Umbilical cord (tissue), 2 donors: ENCODE measurements around the genes ZNF548, ZNF552, ZNF587, C19orf18 and RNF225.

DNA sequence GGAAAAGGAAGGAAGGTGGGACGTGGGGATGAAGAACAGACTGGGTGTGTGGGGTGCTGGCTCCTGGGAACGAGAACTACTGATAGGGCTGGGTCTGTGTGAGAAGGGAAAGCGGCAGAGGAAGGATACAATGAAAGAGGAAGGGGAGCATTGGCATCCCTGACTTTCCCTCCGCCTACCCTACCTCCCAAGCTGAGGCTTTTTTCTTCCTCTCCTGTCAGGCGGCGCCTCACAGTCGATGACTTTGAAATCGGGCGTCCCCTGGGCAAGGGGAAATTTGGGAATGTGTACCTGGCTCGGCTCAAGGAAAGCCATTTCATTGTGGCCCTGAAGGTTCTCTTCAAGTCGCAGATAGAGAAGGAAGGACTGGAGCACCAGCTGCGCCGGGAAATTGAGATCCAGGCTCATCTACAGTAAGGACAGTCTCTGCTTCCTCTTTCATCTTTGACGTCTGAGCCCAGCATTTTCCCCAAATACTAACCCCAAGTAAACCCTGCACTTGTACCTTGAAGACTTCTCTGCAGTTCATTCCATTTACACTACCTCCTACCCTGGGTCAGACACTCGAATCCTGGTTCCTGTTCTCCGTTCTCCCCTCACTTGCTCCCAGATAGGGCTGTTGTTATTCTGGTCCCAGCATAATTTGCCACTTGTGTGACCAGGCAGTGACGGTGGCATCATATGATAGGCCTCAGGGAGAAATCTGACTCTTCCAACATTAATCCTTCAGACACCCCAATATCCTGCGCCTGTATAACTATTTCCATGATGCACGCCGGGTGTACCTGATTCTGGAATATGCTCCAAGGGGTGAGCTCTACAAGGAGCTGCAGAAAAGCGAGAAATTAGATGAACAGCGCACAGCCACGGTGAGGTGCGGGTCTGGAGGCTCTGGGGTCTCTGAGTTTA, 1.2 kb downstream of the AURKC start:
- RAMPAGE, long total RNA: no peak

- RAMPAGE, long total RNA: no peak
Measured at GRCh38 chr19:57269766-57270238, 10.5 kb upstream of the ZNF460 start.

DNA sequence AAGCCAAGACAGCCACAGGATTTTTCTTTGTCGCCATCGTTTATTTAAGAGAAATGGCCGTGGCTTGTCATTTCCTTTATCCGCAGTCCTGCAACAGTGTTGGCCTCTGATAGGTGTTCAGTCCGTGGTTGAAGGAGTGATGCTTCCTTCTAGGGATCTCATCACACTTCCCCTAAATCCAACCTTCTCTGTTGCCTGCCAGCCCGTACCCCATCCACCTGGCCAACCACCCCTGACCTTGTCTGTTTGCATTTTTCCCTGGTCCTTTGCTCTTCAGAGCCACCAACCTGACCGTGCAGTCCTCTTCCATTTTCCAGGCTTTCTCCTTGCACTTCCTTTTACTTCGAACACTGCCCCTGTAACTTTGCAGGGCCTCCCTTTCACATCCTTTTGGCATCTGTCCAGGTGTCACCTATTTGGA, 628 bp downstream of the ZNF460 start:
- RAMPAGE, long total RNA: no peak

DNA sequence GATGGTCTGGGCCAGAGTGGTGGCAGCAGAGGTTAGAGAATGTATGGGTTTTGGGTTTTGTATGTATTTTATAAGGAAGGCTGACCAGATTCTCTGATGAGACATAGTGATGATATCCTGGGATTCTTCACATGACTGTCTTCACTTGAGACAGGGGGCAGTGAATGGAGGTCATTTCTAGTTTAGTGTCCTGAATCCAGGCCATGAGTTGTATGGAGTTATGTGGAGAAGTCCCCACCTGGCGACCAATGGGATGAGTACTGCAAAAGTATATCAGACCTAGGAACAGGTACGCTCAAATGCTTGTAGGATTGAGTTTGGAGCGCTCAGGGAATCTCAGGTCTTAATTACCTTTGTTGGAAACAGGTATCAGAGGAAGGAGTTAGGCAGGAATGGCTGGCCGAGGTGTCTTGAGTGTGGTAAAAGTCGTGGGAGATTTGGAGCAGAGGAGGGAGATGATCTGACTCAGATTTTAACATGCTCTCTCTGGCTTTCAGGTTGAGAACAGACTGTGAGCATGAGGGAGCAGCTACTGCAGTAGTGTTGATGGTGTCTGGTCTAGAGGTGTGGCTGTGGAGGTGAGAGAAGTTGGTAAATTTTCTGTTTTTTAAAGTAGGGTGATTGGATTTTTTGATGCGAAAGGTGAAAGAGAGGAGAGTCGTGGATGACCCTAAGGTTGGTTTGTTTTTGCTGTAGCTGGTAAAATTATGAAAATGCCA, 1.2 kb downstream of the ZNF304 start:
- RAMPAGE, long total RNA: no peak

GRCh38 chr19:57389566-57390194, at the start of gene ZNF548:
ZNF548 (plus strand) TSS chr19:57389854.
- RAMPAGE, long total RNA: start-site peak on the plus strand at chr19:57389939-57390050, 24 and 24 reads in 2 replicates

DNA sequence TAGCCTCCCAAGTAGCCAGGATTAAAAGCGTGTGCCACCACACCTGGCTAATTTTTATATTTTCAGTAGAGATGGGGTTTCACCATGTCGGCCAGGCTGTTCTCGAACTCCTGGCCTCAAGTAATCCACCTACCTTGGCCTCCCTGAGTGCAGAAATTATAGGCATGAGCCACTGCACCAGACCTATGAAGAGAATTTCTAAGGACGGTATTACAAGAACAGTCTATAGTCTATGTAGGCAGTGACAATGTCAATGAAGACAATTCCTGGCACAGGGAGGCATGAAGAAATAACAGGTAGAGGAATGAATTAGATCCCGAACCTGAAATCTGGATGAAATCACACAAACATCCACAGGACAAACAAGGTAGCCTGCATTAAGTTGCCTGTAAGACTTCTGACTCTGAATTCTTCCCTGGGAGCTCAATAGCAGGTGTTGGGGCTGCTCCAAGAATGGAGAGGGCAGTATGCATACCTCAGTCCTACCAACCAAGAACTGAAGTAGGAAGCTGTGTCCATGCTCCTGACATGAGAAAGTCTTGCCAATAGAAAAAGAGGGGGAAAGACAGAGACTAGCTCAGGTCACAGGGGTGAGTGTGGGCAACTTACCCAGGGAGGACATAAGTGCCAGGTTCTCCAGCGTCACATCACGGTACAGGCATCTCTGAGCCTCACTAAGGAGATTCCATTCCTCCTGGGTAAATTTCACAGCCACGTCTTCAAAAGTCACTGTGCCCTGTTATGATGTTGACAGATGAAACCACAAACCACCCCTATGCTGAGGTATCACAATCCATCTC, 1.8 kb downstream of the ZNF552 start:
- RAMPAGE, long total RNA: no peak

GRCh38 chr19:57813864-57814356, 803 bp downstream of the ZNF552 start:
- RAMPAGE, long total RNA: no peak

DNA sequence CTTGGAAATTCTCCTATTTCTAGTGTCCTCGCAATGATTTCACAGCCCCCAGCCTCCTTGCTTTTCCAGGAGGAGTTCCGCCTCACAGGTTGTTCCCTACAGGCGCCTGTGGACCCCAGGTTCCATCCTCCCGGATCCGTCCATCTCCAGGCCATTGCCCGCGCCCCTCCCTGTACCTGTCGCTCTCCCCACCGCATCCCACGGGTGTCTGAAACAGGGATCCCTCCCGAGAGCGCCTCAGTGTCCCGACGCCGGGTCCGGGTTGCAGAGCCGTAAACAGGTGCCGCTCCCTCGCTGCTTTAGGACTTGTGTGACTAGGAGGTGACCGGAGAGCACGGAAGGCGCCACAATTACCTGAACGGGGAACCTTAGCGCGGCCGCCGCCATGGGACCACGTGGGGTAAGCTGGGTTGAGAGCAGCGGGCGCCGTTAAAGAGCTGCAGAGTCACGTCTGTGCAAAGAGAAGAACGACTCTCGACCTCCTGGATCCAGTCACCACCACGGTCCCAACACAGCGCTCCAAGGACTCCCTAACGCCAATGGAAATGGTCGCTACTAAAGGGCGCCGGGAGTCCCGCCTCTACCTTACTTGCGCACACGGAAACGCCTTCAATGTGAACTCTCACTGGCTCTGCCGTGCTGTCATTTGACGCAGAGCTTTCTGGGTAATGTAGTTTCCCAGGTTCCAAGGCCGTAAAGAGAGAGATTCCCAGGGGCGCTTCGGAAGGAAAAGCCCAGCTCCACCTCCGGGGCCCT, at the start of gene ZNF552:
TSS of gene ZNF552 (minus strand) at position 557 of the 756 bp plus-strand sequence.
- RAMPAGE, long total RNA: start-site peak on the minus strand centred at position 549 of the sequence, 37 bp wide, 20 and 10 reads in 2 replicates

DNA sequence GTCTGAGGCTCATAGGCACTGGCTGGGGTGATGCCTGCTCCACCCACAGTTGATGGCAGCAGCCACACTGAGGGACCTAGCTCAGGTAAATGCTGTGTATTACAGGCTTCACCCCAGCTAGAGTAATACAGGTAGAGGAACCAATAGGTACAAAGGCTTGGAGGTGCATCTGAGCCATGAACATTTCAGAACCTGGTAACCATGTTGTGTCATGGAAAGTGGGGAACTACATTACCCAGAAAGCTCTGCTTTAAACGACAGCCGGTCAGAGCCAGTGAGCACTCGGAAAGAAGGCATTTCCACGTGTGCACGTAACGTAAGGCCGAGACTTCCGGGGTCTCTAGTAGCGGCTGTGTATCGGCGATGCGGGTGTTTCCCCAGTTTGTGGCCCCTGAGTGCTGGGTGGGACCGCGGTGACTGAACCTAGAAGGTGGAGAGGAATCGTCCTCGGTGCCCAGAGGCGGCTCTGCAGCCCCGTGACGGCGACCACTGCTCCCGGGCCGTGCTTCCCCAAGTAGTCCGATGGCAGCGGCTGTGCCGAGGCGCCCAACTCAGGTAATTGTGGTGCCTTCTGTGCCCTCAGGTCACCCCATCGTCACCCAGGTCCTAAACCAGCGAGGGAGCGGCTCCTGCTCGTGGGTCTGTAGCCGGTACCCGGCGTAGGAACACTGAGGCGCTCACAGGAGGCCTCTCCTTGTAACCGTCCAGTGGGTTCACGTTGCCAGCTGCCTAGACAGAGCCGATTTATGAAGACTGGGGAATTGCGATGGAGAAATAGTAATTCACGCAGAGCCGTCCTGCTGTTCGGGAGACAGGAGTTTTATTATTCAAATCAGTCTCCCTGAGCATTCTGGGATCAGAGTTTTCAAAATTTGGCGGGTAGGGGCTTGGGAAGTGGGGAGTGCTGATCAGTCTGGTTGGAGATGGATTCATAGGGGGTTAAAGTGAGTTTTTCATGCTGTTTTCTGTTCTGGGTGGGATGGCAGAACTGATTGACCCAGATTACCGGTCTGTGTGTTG, at the start of gene ZNF587:
TSS of gene ZNF587 (plus strand) at position 343 of the 1,020 bp plus-strand sequence.
- RAMPAGE, long total RNA: no peak

- RAMPAGE, long total RNA: no peak
Measured at GRCh38 chr19:57870919-57871645, 17.8 kb downstream of the ZNF814 start.

DNA sequence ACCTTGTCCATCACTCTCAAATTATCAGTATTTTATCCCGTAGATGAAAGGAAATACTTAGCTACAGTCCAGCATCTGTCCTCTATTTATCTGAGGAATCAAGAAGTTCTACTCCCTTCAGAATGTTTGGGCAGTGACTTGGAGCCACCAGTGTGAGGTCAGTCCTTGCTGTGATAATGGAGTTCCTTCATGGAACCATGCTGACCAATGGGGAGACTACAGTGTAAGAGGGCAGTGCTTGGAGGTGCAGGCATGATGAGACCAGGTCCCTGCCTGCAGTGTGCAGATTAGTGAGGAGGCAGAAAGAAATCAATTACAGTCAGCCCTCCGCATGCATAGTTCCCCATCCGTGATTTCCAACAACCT, at the start of gene C19orf18:
TSS of gene C19orf18 (minus strand) at position 113 of the 366 bp plus-strand sequence.
- RAMPAGE, long total RNA: no peak

- RAMPAGE, long total RNA: no peak
Measured at GRCh38 chr19:58009261-58010493, 7.1 kb upstream of the ZNF606 start.

DNA sequence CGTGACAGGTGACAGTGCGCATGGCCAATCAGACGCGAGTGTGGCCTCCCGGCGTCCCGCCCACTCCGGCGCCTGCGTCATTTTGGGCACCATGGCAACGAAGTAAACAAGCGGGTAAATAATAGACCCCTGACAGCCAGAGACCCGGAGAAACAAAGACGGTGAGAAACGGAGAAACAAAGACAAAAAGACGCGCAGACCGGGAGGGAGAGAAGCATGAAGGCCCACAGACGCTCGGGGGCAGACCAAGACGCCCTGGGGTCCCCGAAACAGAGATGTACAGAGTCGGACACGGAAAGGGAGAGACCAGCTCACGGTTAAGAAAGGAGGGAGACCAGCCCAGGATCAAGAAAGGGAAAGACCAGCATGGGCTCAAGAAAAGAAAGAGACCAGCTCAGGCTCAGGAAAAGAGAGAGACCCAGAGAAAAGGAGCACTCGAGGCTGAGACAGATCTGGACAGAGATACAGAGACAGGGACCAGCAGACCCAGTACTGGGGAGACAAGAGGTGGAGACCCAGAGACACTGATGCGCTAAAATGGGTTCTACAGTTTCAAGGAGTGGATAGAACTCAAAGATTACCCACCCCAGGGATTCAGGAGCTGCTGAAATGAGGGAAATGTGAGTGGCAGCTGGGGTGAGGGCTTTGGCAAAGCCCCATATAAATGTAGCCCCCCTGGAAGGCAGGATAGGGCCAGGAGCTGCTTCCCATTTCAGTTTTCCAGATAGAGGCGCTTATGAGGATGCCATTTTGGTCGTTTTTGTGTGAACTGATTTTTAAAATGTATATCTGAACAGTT, 496 bp upstream of the ZSCAN18 start:
- RAMPAGE, long total RNA: no peak

DNA sequence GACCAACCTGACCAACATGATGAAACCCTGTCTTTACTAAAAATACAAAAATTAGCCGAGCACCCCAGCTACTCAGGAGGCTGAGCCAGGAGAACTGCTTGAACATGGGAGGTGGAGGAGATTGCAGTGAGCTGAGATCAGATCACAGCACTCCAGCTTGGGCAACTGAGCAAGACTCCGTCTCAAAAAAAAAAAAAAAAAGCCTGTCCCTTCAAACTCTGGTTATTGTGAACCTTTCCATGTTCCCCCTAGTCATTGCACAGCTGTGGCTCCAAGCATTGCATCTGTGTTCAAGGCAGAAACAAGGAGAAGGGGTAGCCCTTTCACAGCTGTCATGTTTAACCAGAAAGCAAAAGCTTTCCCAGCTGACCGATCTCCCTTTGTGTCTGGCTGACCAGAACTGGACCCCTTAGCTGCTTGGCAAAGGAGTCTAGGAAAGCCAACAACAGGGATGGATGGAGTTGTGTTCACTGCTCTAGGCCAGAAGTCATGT, 3.5 kb downstream of the ZNF274 start:
- RAMPAGE, long total RNA: no peak

DNA sequence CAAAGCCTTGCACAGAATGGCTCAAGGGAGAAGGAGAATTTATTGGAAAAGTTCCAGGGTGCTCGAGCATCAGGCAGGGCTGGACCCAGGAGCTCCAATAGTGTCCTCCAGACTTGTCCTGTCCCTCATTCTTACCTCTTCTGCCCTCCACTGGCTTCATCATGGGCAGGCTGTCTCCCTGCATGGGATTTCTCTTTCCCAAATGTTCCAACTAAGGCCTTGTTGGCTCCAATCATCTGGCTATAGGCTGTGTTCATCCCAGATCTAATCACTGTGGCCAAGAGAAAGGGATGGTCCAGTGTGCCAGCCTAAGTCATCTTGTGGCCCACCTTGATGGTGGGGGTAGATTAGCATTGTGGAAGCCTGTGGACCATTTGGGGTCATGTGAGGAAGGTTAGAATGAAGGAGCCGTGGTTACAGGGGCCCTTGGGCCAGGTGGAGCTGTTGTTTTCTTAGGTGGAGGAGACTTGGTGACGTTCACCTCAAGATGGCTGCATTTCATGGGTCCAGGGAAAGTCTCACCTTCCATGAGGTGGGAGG, 19.6 kb upstream of the ZNF544 start:
- RAMPAGE, long total RNA: no peak

DNA sequence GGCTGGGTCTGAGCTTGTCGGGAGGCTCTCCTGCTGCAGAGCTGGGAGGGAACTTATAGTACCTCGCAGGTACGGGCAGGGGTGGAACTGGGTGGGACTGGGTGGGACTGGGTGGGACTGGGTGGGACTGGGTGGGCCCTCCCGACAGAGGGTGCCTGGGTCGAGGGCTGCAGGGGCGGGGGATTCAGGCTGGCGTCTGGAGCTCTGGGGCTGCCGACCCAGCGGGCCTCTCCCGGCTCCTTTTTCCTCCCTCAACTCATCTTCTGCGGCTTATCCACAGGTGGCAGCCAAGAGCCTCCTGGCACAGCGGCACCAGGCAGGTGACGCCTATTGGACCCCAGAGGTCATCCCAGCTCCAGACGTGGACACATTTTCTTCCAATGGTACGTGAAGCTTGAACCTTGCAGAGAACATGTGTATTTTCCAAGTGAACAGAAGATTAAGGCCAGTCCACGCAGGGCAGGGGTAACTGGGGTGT, 513 bp downstream of the ZNF544 start:
- RAMPAGE, long total RNA: no peak

GRCh38 chr19:58230015-58230953, 1.6 kb downstream of the ZNF544 start:
- RAMPAGE, long total RNA: no peak

GRCh38 chr19:58279108-58280010, 604 bp downstream of the ZNF8 start:
- RAMPAGE, long total RNA: no peak

DNA sequence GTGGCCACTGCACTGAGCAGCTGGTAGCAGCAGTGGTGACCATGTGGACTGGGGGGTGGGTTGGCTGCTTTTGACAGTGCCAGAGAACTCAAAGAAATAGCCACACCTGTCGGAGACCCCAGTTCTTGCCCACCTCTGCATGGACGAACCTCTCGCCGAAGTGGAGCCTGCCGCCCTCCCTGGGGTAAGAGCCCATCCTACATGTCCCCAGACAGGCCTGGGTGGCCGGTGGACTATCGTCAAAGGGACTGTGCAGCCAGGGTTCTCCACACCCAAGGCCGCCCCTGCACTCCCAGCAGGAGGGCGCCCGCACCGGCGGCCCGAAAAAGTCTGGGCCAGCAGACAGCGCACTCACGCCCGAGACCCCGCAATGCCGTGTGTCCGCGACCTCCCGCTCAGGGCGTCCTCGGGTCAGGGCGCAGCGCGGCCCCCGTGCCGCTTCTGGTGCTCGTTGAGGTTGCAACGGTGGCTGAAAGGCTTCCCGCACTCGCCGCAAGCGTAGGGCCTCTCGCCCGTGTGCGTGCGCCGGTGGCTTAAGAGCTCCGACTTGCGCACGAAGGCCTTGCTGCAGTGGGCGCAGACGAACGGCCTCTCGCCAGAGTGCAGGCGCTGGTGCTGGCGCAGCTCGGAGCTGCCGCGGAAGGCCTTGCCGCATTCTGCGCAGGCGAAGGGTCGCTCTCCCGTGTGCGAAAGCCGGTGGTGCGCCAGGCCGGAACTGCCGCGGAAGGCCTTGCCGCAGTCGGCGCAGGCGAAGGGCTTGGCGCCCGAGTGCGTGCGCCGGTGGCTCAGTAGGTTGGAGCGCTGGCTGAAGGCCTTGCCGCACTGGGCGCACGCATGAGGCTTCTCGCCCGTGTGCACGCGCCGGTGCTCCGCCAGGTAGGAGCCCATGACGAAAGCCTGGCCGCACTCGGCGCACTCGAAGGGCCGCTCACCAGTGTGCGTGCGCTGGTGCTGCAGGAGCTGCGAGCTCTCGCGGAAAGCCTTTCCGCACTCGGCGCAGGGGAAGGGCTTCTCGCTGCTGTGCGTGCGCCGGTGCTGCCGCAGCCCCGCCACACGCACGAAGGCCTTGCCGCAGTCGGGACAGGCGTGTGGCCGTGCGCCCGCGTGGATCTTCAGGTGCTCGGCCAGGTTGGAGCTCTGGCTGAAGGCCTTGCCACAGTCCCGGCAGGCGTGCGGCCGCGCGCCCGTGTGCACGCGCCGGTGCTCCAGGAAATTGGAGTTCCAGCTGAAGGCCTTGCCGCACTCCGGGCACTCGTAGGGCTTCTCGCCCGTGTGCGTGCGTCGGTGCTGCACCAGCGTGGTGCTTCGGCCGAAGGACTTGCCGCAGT, 2.9 kb upstream of the A1BG start:
- RAMPAGE, long total RNA: no peak

DNA sequence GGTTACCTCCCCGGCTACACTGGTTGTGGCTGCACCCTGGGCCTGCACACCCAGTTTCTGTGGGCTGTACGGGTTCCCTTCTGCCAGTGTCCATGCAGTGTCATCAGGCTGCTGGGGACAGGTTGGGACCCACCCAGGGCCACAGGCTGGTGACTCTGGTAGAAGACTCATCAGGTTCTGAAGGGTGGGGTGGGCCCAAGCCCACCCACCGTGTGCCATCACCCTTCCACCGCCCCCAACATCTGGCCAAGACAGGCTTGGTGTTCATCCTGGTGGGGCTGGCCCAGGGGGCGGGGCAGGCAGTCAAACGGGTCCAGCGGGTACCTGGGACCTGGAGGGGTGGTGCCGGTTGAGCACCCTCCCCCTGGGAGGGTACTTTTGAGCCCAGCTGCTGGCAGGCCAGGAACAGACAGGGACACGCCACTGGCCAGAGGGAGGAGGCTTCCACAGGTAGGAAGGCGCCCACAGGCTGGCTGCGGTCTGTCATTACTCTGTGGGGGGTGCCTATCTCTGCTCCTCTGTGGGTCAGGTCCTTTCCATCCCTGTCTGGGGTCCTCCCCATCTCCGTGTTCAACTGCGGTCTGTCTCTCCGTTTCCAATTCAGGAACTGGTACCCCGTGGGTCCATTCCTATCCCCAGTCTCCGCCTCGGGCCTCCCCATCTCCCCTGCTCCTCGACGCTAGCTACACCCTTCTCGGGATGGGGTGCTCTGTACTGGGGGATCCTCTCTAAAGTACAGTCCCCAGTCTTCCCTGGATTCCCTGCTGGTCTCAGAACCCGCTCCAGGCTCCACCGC, at the start of gene RNF225:
TSS of gene RNF225 (plus strand) at position 405 of the 796 bp plus-strand sequence.
- RAMPAGE, long total RNA: no peak